Glomerular endothelial cell (primary cell): ENCODE measurements around a stretch of chr5.

GRCh38 chr5:91296451-91297104 is 86.5 kb downstream of the ARRDC3 start:
- RAMPAGE, long total RNA: no peak

DNA sequence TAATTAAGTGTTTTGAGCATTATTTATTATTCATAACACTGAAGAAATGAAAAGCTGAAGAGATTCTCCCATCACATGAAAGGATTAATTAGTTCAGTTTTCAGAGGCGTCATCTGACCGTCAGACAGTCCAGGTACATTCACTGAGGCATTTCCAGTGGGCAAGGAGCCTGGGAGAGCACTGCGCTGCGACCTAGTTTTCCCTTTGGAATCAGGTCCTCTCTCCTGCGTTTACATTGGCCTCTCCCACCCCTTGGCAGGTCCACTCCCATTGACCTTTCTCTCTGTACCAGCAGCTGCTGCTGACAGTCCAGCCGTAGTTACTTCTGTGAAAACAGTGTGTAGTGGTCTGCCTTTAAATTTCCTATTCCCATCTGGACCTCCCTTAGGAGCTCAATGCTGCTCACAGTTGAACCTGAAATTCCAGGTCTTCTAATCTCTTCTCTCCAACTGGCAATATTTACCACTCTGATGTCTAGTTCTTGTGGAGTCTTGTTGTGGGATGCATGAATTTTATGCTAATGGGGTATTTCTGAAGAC is 25.8 kb downstream of the ARRDC3 start:
- RAMPAGE, long total RNA: no peak

GRCh38 chr5:91376165-91376660 is 6.9 kb downstream of the ARRDC3 start:
- RAMPAGE, long total RNA: no peak

GRCh38 chr5:91380483-91381047 is 2.6 kb downstream of the ARRDC3 start:
- RAMPAGE, long total RNA: no peak

DNA sequence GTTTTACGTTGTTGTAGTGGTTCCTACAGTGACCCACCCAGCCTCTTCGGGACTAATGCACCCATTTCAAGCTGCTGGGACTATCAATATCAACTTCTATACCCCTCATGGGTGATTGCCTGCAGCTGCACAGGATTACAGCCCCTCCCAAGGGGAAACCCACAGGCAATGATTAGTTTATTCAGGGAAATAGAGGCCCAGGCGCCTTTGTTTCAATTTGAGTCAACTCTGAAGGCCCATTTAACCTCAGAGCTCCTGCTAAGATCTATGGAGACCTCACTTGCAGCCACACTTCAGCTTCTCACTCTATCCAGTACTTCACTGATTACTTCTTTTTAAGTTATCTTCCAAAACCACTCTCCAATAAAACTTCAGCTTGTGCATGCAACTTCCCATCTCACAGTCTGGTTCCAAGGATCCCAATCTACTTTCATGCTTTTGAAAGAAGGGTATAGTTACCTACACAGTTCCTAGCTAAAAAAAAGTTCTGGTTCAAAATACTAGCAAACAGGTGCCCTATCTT is 342.6 kb upstream of the NR2F1 start:
- RAMPAGE, long total RNA: no peak

DNA sequence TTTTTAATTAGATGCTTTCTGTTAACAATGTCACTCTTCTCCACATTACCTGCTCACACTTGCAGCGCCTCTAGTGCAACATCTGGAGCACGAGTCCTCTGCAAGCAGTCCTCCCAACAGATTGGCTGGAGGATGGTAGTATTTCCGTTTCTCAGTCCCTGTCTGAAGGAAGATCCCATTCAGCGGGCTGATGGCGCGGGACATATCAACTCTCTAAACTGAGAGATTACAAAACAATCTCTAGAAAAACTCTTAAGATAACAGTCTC is 13.2 kb upstream of the NR2F1 start:
- RAMPAGE, long total RNA: no peak

- RAMPAGE, long total RNA: no peak
These were observed 1.2 kb downstream of the NR2F1 start for GRCh38 chr5:93583826-93584927.

DNA sequence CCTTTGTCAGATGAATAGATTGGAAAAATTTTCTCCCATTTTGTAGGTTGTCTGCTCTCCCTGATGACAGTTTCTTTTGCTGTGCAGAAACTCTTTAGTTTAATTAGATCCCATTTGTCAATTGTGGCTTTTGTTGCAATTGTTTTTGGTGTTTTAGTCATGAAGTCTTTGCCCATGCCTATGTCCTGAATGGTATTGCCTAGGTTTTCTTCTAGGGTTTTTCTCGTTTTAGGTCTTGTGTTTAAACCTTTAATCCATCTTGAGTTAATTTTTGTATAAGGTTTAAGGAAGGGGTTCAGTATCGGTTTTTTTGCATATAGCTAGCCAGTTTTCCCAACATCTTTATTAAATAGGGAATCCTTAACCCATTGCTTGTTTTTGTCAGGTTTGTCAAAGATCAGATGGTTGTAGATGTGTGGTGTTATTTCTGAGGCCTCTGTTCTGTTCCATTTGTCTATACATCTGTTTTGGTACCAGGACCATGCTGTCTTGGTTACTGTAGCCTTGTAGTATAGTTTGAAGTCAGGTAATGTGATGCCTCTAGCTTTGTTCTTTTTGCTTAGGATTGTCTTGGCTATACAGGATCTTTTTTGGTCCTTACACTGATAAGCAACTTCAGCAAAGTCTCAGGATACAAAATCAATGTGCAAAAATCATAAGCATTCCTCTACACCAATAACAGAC is 221.8 kb upstream of the FAM172A start:
- RAMPAGE, long total RNA: no peak

GRCh38 chr5:94575288-94575633 is 43.1 kb downstream of the KIAA0825 start:
- RAMPAGE, long total RNA: no peak

DNA sequence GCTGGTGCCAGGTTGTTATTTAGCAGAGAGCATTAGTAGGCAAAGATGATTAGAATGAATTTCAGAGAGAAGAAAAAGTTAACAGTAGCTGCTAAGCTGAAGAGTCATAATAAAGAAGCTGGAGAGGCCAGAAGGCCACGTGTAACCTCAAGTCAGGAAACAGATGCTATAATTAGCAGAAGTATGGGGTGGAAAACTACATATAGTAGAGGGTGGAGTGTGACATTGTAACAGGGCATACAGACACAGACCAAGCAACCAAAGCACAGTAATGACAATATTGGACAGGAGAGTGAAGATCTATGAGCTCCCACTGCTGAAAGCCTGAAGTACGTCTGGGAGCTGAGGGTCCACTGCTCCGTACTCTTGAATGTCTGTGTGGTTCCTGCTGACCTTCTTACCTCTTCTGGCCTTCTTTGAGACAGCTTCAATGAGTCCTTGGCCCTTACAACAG is 257.5 kb downstream of the MCTP1 start:
- RAMPAGE, long total RNA: no peak

DNA sequence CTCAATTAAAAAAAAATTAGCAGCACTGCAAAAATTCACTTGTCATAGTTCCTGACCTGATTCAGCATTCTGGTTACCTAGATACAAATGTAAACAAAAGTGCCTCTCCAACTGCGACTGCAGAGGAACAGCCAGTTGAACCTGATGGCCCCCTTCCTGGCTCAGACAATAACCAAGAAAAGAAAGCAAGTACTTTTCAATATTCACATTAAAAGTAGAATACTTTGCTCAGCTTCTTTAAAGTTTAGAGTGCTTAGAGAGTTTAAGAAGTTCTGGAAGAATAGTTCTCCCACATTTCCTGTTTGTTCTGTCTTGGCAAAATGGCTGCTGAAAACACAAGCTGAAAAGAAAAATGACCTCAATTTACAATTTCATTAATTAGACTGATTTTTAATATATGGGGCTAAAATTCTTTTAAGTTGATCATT is 1.6 kb downstream of the FAM81B start:
- RAMPAGE, long total RNA: no peak

DNA sequence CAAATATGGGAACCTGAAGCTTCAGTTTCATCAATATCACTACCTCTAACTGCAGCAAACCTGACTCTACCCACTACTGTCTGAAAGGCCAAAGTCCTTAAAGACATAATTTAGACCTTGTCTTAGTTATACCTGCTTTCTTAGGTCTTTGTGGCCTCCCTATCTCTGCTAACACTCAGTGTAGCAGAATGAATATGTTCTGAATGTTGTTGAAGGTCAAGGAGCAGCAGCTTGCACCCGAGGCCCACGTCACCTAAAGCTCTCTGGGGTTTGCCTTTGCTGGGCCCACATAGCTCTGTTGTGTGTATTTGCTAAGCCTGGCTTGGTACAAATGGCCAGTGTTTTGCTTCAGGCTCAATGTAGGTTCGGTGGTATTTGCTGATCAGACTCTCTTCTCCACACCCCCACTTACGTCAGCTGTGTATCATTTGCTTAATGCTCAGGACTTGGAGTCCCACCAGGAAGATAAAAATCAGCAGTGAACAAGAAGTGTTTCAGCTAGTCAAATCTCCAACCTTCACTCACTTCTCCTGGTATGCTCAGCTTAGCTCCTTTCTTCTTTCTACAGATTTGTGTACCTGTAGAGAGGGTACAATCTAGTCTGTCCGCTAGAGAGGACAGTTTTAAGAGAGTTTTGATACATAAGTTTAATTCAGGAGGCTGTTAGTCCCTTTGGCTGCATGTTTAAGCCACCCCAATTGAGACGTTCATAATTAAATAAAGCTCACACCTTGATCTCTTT is 4.8 kb upstream of the RFESD start:
- RAMPAGE, long total RNA: no peak

- RAMPAGE, long total RNA: no peak
These were observed 1.3 kb downstream of the RHOBTB3 start for GRCh38 chr5:95732435-95732769.

GRCh38 chr5:95827038-95827755 is 4.7 kb upstream of the GLRX start:
- RAMPAGE, long total RNA: no peak

GRCh38 chr5:95846403-95847011 is 24.0 kb upstream of the GLRX start:
- RAMPAGE, long total RNA: no peak

DNA sequence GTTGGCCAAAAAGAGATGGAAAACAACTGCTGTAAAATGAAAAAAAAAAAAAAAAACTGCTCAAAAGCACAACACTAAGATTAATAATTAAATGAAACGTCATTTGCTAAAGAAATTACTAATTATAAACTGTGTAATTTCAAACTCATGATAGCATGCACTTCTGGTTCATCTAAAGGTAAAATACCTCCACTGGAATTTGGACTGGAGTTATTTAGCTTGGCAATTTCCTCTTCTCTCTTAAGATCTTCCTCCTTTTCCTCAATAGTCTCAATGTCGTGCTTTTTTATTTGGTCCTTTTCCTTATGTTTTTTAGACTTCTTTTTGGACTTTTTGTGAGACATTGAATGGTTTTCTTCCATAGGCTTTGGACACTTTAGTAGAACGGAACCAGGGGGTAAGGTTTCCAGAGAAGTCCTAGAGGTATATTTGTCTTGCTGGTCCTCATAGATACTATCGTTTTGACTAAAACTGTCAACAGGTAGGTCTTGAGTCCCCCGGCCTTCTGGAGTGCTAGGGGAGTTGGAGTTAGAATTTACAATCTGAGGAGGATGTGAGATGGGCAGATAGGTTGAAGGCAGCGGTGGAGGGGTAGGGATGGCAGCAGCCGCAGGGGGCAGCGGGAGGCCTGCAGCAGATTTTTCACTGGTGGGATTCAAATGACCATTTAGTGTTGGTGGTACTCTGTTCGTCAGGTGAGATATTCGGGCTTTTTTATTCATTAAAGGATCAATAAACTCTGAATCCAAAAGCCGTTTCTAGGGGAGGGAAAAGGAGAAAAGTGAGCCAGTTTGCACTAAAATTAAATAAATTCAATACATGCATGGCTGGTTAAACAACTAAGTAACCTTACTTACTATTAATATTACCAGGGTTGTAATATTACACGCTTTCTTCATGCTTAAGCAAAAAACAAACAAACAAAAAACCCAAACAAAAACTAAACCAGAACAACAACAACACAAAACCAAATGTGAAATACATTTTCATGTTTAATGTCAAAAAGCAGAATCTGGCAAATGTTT is 63.3 kb downstream of the ELL2 start:
- RAMPAGE, long total RNA: no peak

- RAMPAGE, long total RNA: no peak
These were observed 30.8 kb downstream of the ELL2 start for GRCh38 chr5:95930638-95931558.

GRCh38 chr5:95955464-95956546 is 5.8 kb downstream of the ELL2 start:
- RAMPAGE, long total RNA: no peak

- RAMPAGE, long total RNA: no peak
These were observed 156.3 kb upstream of the ELL2 start for GRCh38 chr5:96117893-96118412.

GRCh38 chr5:96125205-96126097 is 163.8 kb upstream of the ELL2 start:
- RAMPAGE, long total RNA: no peak